Lower leg skin (tissue), 2 donors: ENCODE data around the genes CFAP107, PRAMEF13 and PRDM2.

GRCh38 chr1:12600346-12600887 lies 17.6 kb downstream of the DHRS3 start:
- PRO-cap = no peak
- RAMPAGE, long total RNA, 2 experiments = no peak in any of the 2 experiments

DNA sequence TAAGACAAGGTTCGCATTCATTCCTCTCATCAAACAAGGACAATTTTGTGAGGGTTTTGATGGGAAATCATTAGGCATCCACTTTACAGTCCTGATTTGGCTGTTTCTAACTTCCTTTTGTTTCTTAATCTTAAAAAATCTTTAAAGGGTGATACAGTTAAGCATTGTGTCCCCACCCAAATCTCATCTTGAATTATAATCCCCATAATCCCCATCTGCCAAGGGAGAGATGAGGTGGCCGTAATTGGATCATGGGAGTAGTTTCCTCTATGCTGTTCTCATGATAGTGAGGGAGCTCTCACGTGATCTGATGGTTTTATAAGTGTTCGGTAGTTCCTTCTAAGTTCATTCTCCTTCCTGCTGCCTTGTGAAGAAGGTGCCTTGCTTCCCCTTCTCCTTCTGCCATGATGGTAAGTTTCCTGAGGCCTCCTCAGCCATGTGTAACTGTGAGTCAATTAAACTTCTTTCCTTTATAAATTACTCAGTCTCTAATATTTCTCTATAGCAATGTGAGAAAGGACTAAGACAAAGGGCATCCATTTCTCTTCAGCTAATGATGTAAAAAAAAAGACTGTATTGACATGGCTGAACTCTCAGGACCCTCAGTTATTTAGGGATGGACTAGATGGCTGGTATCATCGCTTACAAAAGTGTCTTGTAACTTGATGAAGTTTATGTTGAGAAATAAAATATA lies 10.7 kb downstream of the DHRS3 start:
- PRO-cap = no peak
- RAMPAGE, long total RNA, 2 experiments = start-site peak on the minus strand in 1 of 2 experiments, centred at position 572 of the sequence, 8 reads per replicate

DNA sequence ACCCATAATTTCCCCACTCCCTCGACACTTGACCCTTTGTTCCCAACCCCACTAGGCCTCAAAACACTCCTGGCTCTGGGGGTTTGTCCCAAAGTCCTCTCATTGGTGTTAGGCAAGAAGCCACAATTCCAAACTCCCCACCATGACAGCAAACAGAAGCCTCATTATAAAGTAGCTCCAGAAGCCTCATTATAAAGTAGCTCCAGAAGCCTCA lies 3.1 kb downstream of the DHRS3 start:
- PRO-cap = no peak
- RAMPAGE, long total RNA, 2 experiments = no peak in any of the 2 experiments

GRCh38 chr1:12615196-12615569 lies 2.8 kb downstream of the DHRS3 start:
- PRO-cap = no peak
- RAMPAGE, long total RNA, 2 experiments = no peak in any of the 2 experiments

DNA sequence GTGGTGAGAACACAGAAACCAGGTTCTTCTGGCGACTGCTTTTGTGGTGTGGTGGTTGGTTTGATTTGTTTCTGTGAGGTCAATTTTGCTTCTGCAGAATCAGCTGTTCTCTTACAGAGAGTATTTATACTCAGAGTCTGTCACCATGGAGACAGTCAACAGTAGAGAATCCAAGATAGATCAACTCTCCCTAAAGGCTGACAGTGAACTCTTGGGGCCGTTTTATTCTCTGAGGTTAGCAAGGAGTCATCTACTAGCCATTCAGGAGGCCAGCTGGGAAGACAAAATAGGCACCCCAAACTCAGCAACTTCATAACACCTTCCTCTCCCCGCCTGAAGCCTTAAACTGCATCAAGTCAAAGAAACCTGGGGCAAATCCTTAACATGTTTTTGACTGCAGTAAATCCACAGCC lies at the start of gene CFAP107:
Gene CFAP107 (plus strand): TSS at position 154 of the 413 bp plus-strand sequence.
- PRO-cap = no peak
- RAMPAGE, long total RNA, 2 experiments = no peak in any of the 2 experiments

GRCh38 chr1:13201130-13201831 lies at the start of gene PRAMEF13:
Gene PRAMEF13, minus strand, starts transcription at chr1:13201409.
- PRO-cap = no peak
- RAMPAGE, long total RNA, 2 experiments = no peak in any of the 2 experiments

- PRO-cap = no peak
- RAMPAGE, long total RNA, 2 experiments = no peak in any of the 2 experiments
These were observed 21.5 kb upstream of the LRRC38 start for GRCh38 chr1:13535153-13535835.

- PRO-cap = no peak
- RAMPAGE, long total RNA, 2 experiments = no peak in any of the 2 experiments
These were observed 27.1 kb upstream of the LRRC38 start for GRCh38 chr1:13540633-13541474.

DNA sequence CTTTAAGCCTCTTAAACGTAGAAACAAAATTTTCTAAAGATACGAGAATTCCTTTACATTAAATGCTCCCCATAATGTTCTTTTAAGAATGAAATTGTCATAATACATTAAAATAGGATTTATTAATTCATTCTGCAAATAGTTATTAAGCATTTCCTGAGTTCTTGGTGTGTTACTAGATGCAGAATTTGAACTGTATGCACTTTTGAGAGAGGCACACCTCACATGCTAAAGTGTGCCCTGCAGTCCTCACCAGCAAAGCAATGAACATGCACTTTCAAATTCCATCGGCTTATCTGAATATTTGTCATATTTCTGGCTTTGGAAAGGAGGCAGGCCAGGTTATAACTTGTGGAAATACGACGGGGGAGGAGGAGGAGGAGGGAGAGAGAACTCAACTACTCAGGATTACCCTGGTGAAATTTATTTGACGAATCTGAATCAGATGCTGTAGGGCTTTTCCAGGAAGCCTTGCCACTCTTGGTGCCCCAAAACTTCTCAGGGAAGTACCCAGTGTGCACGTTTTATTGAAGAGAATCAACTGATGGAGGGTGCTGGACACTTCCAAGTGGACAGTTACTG lies 3.6 kb downstream of the PDPN start:
- PRO-cap = bidirectional peak, plus-strand start at position 427 of the sequence, minus-strand start at position 265 of the sequence
- RAMPAGE, long total RNA, 2 experiments = no peak in any of the 2 experiments

DNA sequence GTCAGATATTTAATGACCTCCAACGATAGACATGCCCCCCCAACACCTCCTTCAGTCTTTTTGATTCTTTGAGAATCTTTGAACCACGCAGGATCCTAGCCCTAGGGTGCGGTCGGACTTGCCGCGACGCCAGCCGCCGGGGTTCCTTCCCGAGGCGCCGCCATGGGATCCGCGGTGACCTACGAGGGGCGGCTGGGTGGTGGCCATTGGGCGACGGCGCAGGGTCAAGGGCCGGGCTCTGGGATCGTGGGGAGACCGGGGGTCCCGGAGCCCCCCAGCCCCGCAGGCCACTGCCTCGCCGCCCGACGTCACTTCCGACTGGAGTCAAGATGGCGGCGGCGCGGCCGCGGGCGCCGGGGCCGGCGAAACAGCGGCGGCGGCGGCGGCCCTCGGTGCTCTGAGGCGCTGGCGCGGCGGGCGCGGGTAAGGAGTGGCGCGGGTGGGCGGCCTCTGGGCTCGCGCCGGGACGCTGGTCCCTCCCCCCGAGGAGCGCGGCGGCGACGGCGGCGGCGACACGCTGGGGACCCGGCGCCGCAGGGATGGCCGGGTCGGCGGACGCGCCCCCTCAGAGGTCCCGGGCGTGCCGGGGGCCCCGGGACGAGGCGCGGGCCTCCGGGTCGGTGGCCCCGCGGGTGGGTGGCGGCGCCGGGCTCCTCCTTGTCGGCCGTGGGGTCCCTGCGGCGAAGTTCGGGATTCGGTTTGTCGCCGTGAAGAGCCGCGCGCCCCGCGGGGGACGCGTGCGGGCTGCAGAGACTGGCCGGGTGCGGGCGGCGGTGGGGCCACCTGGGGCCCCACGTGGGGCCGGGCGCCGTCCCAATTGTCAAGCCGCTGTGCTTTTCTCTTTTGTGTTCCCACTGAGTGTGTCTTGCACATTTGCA lies at the start of gene PRDM2:
Gene PRDM2 (plus strand): TSS at position 311 of the 878 bp plus-strand sequence.
- PRO-cap = bidirectional peak, plus-strand start at position 317 of the sequence, minus-strand start at position 399 of the sequence; bidirectional peak, plus-strand start at position 846 of the sequence, minus-strand start at position 748 of the sequence
- RAMPAGE, long total RNA, 2 experiments = no peak in any of the 2 experiments

GRCh38 chr1:13709984-13710569 lies 10.1 kb downstream of the PRDM2 start:
- PRO-cap = no peak
- RAMPAGE, long total RNA, 2 experiments = no peak in any of the 2 experiments

GRCh38 chr1:13713289-13713870 lies 13.4 kb downstream of the PRDM2 start:
- PRO-cap = no peak
- RAMPAGE, long total RNA, 2 experiments = no peak in any of the 2 experiments

- PRO-cap = no peak
- RAMPAGE, long total RNA, 2 experiments = no peak in any of the 2 experiments
These were observed 60.8 kb downstream of the PRDM2 start for GRCh38 chr1:13760806-13761216.

- PRO-cap = unidirectional peak, plus-strand start at chr1:13893575; unidirectional peak, plus-strand start at chr1:13893786
- RAMPAGE, long total RNA, 2 experiments = no peak in any of the 2 experiments
These were observed 193.5 kb downstream of the PRDM2 start for GRCh38 chr1:13893345-13894035.

GRCh38 chr1:13948482-13949623 lies 248.9 kb downstream of the PRDM2 start:
- PRO-cap = no peak
- RAMPAGE, long total RNA, 2 experiments = no peak in any of the 2 experiments

- PRO-cap = unidirectional peak, minus-strand start at chr1:14301405
- RAMPAGE, long total RNA, 2 experiments = no peak in any of the 2 experiments
These were observed 297.3 kb upstream of the KAZN start for GRCh38 chr1:14300955-14301804.

- PRO-cap = no peak
- RAMPAGE, long total RNA, 2 experiments = no peak in any of the 2 experiments
These were observed 232.2 kb upstream of the KAZN start for GRCh38 chr1:14366280-14366661.

DNA sequence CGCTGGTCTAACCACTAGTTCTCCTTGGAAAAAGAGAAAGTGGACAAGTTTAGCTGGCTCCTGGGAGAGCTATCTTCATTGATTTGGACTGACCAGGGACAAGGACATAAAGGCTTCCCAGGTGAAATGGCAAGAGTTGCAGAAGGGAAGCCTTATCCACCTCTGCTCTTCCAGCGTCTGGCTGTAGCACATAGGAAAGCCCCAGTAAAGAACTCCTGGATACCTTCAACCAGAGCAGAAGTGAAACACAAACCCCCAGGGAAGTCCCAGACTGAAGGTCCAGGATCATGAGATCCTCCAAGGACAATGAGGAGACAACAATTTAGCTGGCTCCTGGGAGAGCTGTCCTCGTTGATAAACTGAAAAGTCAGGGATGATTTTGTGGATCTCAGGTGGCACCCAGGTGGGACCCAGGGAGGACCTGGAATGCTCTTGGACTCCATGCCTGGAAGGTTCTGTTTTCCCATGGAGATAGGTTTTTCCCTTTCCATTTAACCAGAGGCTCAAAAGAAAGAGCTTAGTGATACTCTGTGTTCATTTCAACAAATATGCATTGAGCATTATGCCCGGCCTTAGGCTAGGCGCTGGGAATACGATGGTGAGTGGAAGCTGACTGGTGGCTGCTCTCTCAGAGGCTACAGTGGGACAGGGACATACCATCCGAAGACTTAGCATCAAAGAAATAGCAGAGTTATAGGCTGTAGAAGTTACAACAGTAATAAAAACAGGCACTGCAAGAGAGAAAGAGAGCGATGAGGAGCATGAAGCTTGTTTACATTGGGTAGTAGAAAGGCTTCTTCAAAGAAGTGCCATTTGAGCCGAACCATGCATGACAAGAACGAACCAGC lies 100.6 kb downstream of the KAZN start:
- PRO-cap = no peak
- RAMPAGE, long total RNA, 2 experiments = no peak in any of the 2 experiments

GRCh38 chr1:15008776-15009620 lies 144.5 kb upstream of the TMEM51 start:
- PRO-cap = no peak
- RAMPAGE, long total RNA, 2 experiments = no peak in any of the 2 experiments

DNA sequence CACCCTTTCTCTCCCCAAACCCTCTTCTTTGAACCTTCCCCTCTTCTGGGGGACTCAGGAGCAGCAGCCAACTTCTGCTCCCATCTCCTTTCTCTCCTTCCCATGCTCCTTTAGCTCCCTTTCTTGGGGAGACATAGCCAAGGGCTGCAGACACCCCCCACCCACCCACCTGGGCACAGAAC lies 64.5 kb upstream of the TMEM51 start:
- PRO-cap = no peak
- RAMPAGE, long total RNA, 2 experiments = no peak in any of the 2 experiments